AG04449 (cell line): ENCODE data around the gene MYOZ2.

GRCh38 chr4:119025841-119026502, 109.7 kb upstream of the MYOZ2 start:
- RRBS, result no CpG with 5 or more reads among the region's 4 CpGs

DNA sequence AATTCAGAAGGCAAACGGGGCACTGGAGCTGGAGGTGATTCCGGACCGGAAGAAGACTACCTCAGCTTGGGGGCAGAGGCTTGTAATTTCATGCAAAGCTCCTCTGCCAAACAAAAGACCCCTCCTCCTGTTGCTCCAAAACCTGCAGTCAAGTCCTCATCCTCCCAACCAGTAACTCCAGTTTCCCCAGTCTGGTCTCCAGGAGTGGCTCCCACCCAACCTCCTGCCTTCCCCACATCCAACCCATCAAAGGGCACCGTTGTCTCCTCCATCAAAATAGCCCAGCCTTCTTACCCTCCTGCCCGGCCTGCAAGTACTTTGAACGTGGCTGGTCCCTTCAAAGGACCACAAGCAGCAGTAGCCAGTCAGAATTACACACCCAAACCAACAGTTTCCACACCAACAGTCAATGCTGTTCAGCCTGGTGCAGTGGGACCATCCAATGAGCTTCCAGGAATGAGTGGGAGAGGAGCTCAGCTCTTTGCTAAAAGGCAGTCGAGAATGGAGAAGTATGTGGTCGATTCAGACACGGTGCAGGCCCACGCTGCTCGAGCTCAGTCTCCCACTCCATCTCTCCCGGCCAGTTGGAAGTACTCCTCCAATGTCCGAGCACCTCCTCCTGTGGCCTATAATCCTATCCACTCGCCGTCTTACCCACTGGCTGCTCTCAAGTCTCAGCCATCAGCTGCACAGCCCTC, 104.6 kb upstream of the MYOZ2 start:
- RRBS, result no CpG with 5 or more reads among the region's 15 CpGs

DNA sequence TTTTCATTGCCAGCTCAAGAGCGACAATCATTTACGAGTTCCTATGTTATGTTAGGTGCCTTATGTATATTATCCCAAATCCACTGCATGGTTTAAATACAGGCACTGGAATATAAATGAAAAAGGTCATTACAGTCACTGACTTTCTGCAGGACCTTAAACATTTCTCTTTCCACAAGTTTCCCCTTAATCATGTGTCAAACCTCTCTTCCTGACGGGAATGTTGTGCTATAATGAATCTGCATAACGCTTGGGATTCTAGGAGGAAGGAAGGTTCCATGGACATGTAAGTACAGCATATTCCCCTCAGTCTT, 100.6 kb upstream of the MYOZ2 start:
- RRBS, result no CpG with 5 or more reads among the region's 4 CpGs

- RRBS, result no CpG with 5 or more reads among the region's 2 CpGs
Measured at GRCh38 chr4:119040676-119041213, 94.9 kb upstream of the MYOZ2 start.

DNA sequence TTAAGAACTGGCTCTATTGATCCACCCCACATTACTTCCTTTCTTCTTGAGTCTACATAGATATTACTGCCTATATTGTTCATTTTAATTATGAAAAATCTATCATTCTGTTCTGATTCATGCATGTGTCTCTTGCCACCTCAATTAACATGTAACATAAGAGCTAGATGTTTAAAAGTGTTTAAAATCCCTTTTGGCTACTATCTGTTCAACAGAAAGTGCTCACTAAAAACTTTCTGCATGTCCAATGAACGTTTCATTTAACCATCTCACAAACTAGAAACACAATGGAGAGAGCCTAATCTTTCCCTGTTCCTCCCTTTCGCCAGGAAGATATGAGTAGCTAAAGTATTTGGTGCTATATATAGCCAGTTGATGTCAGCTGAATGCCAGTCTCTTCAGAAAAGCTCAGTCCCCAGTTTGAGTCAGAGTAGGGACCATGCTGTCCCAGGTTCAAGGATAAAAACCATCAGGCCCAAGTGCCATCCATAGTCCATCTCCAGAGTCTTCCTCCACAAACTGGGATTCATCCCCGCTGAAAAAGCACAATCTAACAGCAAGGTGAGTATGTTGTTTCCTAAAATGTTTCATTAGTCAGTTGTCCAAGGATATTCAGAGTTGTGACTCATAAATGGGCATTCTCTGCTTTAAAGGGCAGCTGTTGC, at the start of gene MYOZ2:
Gene MYOZ2, plus strand, starts transcription at position 411 of the 665 bp plus-strand sequence.
- RRBS, result no CpG with 5 or more reads among the region's 3 CpGs

DNA sequence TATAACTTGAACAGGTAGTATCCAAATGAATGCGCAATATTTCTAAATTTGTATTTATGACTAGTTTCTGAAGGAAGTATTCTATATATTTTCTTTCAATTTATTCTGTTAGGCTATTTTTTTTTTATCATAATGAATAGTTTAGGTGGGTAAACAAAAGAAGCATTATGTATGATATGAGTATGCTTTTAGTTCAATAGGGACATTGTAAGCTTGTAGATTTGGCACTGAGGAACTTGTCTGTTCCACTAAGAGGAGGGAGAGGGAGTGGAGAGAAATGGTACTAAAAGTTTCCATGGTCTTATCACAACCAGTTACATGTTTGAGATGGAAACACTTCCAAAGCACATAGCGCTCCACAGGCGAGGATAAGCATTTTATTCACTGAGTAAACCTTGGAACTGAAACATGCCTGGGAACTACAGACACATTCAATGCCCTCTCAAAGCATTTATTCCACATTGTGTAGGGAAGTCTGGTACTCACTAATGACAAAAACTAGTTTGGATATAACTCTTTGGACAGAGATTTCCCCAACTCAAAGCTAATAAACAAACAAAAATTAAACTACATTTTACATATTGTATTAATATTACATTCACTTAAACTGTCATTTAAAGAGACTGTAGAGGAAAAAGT, 15.5 kb downstream of the MYOZ2 start:
- RRBS, result no CpG with 5 or more reads among the region's 3 CpGs

- RRBS, result no CpG with 5 or more reads among the region's 1 CpG
Measured at GRCh38 chr4:119482660-119483257, 145.8 kb downstream of the PDE5A start.

DNA sequence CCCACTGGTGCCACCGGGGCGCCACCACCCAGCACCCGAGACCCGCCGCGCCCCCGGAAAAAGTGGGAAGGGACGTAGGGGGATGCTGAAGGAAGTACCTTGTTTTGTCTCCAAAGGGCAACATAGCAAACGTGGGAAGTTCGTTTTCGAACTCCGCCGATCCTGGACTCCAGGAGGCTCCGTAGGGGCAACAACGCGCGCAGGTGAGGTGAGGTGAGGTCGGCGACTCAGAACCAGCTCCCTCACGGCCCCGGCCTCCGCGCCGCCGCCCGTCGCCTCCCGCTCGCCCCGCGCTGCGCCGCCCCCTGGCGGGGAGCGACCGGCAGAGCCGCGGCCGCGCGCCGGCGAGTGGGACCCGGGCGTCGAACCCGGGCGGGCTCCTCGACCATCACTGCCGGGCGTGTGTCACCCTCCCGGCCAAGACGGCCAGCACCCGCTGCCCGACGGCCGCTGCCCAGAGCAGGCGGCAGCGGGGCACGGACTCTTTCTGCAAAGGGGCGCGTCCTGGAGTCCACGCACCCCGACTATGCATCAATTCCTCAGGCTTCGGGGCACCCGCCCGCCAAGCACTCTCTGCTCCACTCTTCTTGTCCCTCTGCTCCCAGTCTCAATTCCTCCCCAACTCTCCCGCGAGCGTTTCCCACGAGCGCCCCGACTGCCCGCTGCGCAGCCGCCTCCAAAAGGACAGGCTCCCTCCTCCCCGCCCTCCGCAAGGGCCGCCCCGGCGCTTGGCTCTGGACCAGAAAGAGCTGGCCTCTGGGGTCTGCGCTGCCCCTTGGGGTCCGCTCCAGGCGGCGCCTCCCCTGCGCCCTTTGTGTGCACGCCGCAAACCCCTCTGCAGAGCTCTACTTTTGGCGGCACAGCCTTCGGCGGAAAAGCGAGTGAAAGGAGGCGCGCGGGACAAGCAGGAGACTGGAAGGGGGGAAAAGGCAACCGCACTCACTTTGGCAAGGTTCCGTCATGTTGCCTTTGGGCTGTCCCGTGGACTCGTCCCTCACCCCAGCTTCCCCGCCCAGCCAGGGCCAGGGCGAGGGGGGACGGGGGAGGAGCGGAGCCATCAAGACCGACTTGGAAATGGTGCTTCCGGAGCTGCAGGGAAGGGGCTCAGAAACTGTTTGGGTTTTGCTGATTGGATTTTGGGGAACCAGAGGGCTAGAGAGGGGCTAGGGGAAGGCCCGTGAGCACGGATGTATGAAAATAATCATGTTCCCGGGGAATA, 1.1 kb downstream of the PDE5A start:
- RRBS, result 2% methylated on average over 23 of the region's 108 CpGs

- RRBS, result no CpG with 5 or more reads among the region's 12 CpGs
Measured at GRCh38 chr4:121072976-121073344, 625 bp upstream of the NDNF start.

- RRBS, result no CpG with 5 or more reads among the region's 7 CpGs
Measured at GRCh38 chr4:121153850-121154484, 10.2 kb downstream of the TNIP3 start.

GRCh38 chr4:121564948-121565520, 131.7 kb downstream of the ANXA5 start:
- RRBS, result no CpG with 5 or more reads among the region's 5 CpGs

DNA sequence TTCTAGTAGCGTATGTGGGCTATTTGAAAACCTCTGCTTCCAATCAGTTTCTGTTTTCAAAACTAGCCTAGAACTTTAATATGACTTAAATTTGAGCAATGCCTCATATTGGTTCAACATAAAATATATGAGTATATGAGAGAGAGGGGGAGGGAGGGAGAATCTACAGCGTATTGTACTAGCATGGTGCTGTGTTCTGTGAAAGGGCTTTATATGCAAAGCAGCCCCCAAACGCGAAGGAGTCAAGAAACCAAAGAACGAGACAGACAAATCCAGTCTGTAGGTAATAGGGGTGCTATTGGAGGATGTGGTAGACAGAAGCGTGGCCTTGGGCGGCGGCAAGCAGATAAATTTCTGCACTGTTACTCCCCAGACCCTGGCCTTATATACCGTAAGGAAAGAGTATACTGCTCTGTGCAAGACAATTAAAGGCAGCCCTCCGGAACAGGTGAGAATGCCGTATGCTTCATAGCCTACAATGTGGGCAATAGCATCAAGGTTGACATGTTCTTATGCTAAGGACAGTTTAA, 853 bp upstream of the ANXA5 start:
- RRBS, result no CpG with 5 or more reads among the region's 11 CpGs

DNA sequence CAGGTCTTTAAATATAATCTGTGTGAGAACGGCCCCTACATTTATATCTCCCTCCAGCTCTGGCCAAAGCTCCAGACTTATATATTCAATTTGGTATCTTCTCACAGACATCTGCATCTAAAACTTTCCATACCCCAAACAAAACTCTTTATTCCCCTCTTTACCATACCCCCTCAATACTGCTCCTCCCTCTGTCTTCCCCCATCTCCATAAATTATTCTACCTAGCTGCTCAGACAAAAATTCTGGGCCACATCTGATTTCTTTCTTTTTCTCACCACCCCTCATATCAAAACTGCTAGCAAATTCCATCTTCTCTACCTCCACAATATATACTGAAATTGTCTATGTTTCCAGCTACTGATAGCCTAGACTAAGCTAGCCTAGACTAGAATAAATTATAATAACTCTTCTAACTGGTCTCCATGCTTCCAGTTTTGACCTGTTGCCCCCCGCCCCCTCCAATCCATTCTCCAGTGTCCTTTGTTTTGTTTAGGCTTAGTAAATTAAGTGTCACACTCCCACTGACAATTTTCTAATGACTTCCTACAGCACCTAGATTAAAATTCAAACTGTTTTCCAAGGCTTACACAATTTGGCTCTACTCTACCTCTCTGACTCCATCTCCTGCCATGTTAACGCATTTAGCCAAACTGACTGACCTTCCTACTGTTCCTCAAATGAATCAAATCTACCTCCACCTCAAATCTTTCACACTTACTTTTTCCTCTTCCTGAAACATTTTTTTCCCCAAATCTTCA, 16.8 kb downstream of the BBS7 start:
- RRBS, result no CpG with 5 or more reads among the region's 3 CpGs

DNA sequence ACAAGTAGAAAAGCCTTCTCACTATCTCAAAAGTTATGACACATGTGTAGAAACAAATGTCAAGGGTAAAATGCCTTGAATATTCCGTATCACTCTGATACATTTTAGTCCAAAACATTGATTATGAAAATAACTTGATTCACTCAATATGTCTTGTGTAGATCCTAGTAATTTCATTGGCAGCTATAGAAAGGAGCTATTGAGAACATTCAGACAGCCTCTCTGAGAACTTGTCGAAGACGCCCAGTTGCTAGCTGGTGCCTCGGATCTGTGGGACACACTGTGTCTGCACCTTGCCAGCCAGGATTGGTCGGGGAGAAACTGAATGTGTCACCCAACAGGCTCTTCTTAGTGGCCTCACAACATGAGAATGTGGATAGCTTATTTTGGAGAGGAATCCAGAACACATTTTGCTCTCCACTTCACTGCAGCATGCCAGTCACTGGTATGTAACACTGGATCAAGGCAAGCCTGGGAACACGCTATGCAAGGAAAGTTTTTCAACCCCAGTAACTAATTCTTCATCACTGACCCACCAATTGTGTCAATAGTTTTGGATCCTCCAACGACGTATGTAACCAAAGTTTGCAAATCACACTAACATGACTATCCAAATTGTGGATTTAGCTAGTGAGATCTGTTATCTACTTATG, 89.4 kb upstream of the TRPC3 start:
- RRBS, result no CpG with 5 or more reads among the region's 8 CpGs

DNA sequence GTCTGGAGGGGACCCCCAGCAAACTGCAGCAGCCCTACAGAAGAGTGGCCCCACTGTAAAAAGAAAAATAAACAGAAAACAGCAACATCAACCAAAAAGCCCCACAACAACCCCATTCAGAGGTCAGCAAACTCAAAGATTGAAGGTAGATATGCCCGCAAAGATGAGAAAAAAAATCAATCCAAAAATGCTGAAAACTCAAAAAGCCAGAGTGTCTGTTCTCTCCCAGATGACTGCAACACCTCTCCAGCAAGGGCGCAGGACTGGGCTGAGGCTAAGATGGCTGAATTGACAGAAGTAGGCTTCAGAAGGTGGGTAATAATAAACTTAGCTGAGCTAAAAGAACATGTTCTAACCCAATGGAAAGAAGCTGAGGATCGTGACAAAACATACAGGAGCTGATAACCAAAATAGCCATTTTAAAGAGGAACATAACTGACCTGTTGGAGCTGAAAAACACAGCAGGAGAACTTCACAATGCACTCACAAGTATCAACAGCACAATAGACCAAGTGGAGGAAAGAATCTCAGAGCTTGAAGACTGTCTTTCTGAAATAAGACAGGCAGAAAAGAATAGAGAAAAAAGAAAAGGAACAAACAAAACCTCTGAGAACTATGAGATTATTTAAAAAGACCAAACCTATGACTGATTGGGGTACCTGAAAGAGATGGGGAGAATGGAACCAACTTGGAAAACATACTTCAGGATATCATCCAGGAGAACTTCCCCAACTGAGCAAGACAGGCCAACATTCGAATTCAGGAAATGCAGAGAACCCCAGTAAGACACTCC, 84.1 kb upstream of the ADAD1 start:
- RRBS, result no CpG with 5 or more reads among the region's 4 CpGs

DNA sequence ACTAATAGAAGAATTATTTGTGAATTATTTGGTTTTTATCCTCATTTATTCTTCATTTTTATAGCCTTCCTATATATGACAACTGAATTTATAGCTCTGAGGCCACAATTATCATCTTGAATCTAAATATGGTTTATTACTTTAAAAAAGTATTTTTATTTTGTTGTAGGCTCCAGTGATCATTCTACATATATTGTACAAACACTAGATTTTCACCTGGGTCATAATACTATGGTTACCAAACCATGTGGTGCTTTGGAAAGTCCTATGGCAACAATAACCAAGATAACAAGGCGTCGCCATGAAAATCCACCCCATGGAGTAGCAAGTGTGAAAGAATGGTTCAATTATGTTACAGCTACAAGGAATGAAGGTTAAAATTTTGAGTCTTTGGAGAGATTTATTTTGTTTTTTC, 25.2 kb upstream of the ADAD1 start:
- RRBS, result no CpG with 5 or more reads among the region's 2 CpGs

DNA sequence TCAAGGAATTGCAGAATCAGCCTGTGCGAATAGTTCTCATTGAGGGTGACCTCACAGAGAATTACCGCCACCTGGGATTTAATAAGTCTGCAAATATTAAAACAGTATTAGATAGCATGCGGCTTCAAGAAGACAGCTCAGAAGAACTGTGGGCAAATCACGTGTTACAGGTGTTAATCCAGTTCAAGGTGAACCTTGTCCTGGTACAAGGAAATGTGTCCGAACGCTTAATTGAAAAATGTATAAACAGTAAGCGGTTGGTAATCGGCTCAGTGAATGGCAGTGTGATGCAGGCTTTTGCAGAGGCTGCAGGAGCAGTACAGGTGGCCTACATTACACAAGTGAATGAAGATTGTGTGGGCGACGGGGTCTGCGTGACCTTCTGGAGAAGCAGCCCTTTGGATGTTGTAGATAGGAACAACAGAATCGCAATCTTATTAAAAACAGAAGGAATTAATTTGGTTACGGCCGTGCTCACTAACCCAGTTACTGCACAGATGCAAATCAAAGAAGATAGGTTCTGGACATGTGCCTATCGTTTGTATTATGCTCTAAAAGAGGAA, 10.5 kb downstream of the BBS12 start:
- RRBS, result no CpG with 5 or more reads among the region's 15 CpGs

GRCh38 chr4:122843059-122843670, 16.5 kb downstream of the FGF2 start:
- RRBS, result no CpG with 5 or more reads among the region's 5 CpGs

- RRBS, result no CpG with 5 or more reads among the region's 12 CpGs
Measured at GRCh38 chr4:123504864-123505421, 108.3 kb downstream of the SPRY1 start.

DNA sequence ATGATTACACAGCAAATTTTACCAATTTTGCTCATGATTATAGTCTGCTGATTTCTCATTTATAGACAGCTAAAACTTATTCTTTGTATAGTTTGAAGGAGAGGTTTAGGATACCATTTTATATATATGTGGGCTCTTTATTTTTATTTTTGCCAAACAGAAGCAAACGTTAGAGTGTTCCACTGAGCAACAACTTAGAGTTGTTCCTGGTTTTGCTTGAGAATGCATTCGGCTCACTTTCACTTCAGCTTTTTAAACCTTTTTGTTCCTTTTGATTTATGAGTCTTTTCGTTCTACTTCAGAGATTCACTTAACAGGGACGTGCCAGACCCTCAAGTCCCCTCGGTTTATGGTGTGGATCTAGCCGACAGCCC, 415.0 kb downstream of the SPRY1 start:
- RRBS, result no CpG with 5 or more reads among the region's 6 CpGs